Colonic mucosa (tissue), 1 donor: ENCODE data around the genes DSG3, MEP1B and DTNA.

- PRO-cap, result bidirectional peak, plus-strand start at chr18:31099725, minus-strand start at chr18:31099579
These were observed 2.8 kb downstream of the DSC2 start for GRCh38 chr18:31099442-31099831.

DNA sequence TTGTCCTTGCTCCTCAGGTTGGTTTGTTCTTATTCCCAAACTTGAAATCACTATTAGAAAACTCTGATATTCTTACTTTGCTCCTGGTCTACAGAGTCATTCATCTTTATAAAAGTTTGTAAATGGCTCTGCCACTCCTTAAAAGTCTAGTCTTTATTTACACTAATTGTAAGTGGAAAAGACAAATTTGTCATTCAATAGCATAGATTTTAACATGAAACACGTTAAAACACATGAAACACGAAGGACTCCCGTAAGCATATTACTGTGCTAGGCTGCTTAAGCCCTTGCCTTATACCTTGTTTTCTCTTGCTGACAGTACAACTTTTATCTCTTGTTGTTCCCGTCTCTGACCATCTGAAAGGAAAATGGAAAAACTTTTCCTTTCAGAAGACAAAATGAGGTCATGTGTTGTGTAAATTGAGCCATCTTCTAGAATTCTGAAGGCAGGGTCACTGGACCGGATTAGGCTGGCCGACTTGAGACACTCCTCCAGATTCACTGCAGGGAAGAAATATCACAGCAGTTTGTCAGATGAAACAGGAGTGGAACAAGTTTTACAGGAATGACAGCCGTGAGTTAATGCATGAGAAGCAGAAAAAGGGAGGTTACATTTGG, 5.5 kb downstream of the DSC1 start:
- PRO-cap, result no peak

GRCh38 chr18:31401450-31401811, 24.9 kb downstream of the DSG4 start:
- PRO-cap, result no peak

DNA sequence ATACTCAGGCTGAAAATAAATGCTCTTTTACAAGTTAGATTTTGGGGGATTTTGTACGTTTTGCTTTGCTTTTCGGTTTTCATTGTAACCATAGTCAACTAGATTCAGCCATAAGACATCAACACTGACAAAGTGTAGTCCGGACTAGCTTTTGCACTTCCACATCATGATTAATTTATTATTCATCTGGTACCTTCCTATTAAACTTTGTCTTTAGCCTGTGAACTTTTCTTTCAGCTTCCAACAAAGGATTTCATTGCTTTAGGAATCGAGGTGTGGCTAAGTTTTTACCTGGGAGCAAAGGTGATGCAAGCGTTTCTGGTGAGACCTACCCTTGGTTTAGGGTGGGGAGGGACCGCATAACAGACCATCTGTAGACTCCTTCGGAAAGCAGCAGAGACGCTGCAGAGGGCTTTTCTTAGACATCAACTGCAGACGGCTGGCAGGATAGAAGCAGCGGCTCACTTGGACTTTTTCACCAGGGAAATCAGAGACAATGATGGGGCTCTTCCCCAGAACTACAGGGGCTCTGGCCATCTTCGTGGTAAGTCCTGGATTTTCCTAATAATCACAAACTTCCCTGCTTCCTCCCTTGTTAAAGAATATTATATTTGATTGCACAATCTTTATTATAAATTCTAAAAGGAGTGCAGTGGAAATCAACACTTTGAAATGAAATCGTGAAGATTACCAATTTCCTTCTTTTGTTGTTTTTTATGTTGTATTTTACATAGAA, at the start of gene DSG3:
Gene DSG3 (plus strand): TSS at position 360 of the 736 bp plus-strand sequence.
- PRO-cap, result no peak

DNA sequence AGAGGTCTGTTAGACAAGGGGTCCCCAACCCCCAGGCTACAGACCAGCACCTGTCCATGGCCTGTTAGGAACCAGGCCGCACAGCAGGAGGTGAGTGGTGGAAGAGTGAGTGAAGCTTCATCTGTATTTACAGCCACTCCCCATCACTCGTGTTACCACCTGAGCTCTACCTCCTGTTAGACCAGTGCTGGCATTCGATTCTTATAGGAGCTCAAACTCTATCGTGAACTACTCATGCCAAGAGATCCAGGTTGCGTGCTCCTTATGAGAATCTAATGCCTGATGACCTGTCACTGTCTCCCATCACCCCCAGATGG, 41.7 kb downstream of the DSG2 start:
- PRO-cap, result no peak

DNA sequence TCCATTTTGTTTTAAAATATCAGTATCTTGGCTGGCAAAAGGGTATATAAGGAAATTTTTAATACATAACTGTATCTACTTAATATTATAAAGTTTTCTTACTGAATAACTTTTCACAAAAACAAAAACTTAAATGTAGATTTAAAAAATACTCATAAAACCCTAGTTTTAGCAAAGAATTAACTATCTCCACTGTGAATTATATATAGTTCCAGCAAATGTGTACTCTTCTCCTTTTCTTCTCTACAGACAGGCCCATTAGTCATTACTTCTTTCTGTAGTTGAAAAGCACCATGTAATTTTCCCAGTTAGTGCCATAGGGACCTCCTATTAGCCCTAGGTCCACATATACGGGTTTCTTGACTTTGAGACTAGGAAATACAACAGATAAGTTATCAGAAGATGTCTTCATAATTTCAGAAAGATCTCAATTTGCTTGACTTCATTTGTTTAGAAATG, 31.0 kb downstream of the TTR start:
- PRO-cap, result no peak

GRCh38 chr18:31685054-31685612, 752 bp upstream of the B4GALT6 start:
- PRO-cap, result bidirectional peak, plus-strand start at chr18:31685309, minus-strand start at chr18:31685197; bidirectional peak, plus-strand start at chr18:31685654, minus-strand start at chr18:31685457

DNA sequence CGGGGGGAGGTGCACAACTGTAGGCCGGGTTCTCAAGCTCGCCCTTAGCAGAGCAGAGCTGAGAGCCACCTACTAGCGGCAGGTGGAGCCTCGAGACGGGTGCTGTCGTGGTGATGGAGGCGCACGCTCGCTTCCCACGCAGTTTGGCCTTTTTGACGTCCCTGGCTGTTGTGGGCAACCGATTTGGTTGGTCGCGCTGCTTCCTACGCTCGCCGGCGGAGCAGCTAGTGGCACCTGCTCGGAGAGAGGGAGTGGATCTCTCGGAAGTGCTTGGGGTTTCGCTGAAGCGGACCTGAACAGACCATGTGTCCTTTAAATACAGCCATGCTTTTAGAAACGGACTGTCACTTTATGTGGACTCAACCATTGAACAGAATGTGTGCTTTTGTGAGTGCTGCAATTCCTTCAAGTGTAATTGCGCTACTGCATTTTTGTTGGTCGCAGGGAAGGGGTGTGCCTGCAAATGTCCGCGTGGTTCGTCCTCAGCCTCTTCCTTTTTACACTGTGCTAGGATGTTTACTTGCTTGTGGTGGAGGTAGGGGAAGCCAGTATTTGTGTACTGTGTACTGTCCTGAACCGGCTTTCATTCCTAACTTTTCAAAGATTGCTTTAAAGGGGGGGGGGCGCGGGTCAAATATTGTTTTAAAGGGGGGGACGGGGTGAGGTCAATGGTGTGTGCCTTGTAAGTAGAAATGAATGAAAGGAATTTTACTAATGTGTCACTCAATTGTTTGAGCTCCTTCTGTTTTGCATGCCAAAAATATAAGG, 582 bp upstream of the TRAPPC8 start:
- PRO-cap, result bidirectional peak, plus-strand start at position 47 of the sequence, minus-strand start outside the sequence

- PRO-cap, result no peak
These were observed at the start of gene MEP1B for GRCh38 chr18:32189967-32190166. TSS of gene MEP1B (plus strand) at chr18:32190039.

GRCh38 chr18:32385122-32385843, 85.4 kb downstream of the GAREM1 start:
- PRO-cap, result no peak

GRCh38 chr18:32469190-32469646, 1.5 kb downstream of the GAREM1 start:
- PRO-cap, result no peak

DNA sequence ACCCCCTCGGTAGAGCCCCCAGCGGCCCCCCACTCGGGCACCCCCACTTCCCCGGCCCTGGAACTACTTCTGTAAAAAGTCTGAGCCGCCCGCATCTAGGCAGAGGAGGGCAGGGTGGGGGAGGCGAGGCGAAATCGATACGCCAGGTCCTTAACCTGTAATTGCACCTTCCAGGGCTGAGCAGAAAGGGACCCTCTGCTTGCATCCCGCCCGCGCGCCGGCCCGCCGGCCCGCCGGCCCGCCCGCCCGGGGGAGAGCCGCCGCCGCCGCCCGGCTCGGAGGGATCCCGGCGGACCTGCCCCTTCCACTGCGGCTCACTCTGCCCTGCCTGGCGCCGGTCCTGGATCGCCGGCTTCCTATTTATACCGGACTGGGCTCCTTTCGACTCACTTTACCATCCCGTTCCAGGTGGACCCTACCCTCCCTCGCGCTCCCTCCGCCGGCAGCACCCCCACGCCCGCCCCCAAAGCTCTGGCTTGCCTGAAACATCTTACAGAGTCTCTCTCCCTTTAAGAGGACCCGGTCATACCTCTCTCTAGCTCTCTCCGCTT, 868 bp downstream of the KLHL14 start:
- PRO-cap, result no peak

- PRO-cap, result no peak
These were observed 137.0 kb upstream of the KLHL14 start for GRCh38 chr18:32909828-32910268.

DNA sequence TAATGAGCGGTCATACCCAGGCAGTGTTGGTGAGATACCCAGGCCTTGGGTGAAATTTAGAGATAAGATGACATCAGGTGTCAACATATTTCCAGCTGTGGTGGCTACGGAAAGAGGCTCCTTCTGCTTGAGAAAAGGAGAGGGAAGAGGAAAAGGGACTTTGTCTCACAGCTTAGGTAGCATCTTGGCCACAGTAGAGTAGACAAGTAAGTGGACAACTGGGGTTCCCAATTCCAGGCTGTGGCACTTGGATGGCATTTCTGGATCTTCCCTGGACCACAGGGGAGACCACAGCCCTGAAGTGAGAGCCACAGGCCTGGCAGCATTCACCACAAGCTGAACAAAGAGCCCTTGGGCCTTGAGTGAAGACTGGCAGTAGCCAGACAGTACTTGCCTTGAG, 226.0 kb upstream of the KLHL14 start:
- PRO-cap, result no peak

- PRO-cap, result unidirectional peak, minus-strand start at chr18:33116520
These were observed 324.2 kb downstream of the CCDC178 start for GRCh38 chr18:33116293-33116815.

DNA sequence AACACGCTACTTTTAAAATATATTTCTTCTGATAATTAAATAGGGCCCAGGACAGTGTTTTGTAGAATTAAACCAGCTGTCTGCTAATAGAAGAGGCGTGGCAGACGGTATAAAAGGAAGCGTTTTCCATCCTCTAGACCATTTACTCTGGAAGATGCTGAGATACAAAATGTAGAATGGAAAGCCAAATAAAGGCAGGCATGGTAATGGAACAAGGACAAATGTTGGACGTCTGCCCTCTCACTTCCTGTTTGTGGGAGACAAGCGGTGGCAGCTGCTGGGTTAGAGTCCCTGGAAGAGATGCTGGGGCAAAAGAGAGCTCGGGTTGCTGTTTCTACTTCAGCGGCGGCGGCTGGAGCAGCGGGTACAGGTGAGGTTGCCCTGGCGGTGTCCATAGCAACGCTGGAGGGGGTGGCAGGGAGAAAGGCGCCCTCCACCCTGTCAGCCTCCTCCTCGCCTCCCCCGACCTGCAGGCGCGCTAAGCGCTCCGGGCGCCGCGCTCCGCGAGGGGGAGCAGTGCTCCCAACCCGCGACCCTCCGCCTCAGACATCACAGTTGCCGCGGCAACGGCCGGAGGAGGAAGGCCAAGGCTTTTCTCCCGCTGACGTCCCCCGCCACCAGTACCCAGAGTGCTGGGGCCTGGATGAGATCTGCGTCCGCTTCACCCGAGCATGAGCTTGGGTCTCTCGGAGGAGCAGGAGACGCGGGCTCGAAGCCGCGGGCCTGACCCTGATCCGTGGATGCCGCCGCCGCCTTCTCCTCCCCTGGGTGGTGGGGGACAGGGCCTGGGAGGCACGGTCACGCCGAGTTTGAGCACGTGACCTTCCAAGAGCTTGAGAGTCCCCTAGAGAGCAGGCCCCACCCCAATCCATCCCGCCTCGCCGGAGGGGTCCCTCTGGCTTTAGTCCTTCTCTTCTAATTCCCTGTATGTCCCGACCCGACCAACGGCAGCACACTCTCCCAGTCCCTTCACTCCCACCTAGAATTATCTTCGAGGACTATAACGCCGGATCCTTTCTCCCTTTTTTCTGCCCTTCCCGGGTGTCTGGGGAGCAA, 65.6 kb downstream of the NOL4 start:
- PRO-cap, result no peak

DNA sequence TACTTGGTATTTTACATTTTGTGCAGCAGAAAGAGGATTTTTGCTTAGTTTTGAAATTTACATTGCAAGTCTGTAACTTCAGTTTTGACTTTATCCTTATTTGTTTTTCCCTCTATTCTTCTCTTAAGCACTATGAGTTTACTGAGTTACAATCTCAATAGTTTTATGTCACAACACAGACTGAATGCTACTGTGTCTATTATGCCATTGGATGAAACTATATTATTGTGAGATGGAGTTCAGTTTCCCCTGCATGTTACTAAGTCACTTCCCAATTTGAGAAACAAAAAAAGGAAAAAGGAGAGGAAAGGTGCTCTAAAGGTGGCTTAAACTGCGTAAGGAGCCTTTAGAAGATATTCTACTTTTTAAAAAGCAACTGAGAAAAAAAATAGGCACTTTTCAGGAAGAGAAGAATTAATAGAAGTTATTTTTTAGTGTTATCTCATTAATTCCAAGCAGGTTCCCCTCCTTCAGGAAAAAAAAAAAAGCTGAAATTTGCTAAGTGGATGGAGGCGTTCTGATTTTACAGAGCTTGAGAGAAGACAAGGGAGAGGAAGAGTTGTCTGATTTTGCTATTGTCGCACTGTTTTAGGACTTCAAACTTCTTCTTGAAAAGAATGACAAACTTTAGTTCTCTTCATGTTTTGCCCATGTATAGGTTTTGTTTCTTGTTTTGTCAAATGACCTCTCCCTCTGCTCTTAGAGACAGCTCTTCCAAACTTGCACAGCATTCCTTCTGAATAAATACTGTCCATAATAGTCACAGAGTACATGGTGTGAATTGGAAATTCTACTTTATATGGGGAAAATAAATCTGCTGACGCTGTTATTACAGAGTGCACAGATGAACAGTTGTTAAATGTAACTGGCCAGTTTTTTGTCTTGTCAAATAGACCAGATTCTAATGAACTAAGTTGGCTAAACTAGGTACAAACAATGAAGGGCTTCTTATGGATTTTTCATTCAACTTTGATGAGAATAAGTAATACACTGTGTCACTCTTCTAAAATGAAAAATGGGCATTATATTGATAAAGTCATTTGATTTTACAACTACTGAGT, 116.1 kb upstream of the DTNA start:
- PRO-cap, result no peak

GRCh38 chr18:34710147-34710410, at the start of gene DTNA:
TSS of gene DTNA (plus strand) at chr18:34710298.
- PRO-cap, result no peak

DNA sequence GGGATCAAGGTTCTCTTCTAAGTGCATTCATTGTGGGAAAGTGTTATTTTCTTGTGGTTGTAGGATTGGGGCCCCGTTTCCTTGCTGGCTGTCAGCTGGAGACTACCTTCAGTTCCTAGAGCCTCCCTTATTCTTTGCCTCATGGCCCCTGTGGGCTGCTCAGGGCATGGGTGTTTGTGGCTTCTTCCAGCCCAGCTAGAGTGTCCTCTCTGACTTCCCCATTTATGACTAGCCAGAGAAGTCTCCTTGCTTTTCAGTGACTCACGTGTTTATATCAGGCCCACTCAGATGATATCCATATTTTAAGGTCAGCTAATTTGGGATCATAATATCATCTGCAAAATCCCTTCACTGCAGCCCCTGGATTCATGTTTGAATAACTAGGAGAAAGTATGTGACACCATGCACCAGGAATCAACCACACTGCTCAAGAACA, 62.8 kb downstream of the DTNA start:
- PRO-cap, result no peak

GRCh38 chr18:34774312-34774511, 64.1 kb downstream of the DTNA start:
- PRO-cap, result no peak